Ascending aorta (tissue), 1 donor: ENCODE measurements around the gene FAM83C.

DNA sequence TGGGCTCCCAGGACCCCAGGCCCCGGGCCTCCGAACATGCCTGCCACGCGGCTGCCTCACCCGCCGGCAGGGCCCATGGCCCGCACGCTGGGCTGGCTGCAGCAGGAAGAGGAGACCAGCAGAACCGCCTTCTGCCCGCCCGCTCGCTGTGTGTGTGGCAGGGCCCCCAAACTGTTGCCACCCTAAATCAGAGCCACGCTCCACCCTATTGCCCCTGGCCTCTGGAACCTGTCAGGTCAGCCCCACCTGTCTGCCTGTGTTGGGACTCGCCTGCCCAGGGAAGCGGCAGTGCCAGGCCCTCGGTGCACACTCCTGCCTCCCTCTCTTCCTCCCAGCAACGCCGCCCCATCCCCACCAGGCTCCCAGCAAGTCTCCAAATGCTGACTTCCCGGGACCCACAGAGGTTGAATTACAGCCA lies at the start of gene FAM83C:
Gene FAM83C (minus strand): TSS at position 159 of the 418 bp plus-strand sequence.
- PRO-cap = no peak

GRCh38 chr20:35559251-35559808 lies 17.5 kb downstream of the ERGIC3 start:
- PRO-cap = no peak

- PRO-cap = no peak
Observed at GRCh38 chr20:35599650-35600308, 15.8 kb upstream of the SPAG4 start.

GRCh38 chr20:35625914-35626976 lies 10.6 kb downstream of the SPAG4 start:
- PRO-cap = no peak

DNA sequence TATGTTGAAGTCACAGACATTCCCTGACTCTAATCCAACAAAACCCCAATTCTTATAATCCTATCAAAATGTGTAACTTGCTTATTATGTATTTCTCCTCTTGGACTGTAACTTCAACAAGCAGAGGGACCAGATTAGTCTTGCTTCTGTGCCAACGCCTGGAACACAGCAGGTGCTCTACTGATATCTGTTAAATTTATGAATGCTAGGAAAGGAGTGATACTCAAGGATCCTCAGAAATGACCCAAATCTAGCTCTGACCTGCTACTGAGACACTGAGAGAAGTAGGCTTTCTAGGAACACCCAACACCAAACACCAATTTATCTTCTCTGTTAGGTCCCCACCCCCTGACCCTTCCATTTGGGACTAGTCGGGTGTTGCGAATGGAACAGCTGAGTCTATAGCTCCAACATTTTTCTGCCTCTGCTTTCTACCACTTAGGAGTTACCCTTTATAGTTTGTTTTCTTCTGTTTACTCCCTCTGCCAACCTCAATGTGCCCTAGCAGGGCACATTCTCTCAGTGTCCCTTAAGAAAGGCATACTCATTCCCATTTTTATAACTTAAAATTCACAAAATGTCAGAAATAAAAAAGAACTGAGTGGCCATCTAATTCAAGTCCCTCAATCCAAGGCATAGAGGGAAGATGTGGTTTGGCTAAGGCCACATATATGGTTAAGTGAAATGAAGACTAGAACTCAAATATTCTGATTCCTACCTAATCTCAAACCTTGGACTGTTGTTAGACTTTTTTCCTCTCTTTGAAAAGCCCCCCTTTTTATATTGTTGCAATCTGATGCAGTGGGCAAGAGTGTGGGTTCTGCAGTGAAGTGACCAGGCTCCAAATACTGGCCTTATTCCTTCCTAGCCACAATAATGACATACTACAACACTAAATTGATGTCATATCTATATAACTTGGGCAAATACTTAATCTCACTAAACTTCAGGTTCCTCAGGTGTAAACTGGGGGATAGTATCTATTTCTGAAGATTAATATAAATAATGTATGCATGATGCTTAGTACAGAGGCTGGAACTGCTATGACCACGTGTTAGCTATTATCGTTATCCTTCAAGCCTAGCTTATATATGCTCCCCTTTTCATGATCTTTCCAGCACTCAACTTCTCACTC lies 23.8 kb downstream of the CPNE1 start:
- PRO-cap = no peak

- PRO-cap = no peak
Observed at GRCh38 chr20:35720526-35721151, 21.4 kb downstream of the RBM39 start.

GRCh38 chr20:35729357-35730019 lies 12.6 kb downstream of the RBM39 start:
- PRO-cap = no peak

- PRO-cap = unidirectional peak, plus-strand start at chr20:35742601
Observed at GRCh38 chr20:35742434-35742737, 326 bp upstream of the RBM39 start.

GRCh38 chr20:35951319-35951733 lies 3.0 kb downstream of the SCAND1 start:
- PRO-cap = no peak

DNA sequence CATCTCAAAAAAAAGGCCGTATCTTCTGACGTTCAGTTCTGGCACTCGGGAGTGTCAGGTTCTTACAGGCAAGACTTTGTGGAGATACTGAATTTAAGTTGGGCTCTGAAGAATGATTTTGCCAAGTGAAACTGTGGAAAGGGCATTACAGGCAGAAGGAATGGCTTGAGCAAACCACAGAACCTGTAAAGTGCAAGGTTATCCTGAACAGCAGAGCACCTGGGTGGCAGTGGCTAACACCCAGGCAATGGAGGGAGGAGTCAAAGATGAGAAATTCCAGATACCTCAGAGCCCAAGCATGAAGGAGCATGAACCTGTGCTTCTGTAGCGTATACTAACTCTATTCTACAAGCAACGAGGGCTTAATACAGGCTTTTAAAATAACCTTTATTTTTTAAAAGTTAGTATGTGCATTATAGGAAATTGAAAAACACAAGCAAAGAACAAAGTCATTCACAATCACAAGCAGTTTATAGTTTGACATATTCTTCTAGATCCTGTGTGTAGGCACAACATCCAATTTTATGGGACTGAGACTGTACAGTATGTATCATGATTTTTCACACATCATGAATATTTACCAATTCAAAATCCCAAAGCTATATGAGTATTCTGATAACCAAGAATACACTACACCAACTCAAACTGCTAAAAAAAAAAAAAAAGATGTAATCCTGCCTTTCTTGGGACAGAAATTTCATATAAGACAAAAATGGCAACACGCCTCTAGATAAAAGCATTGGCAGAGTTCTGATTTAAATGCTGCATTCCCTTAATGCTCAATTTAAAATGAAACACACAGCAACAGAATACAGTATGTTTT lies 77.1 kb downstream of the CNBD2 start:
- PRO-cap = no peak

DNA sequence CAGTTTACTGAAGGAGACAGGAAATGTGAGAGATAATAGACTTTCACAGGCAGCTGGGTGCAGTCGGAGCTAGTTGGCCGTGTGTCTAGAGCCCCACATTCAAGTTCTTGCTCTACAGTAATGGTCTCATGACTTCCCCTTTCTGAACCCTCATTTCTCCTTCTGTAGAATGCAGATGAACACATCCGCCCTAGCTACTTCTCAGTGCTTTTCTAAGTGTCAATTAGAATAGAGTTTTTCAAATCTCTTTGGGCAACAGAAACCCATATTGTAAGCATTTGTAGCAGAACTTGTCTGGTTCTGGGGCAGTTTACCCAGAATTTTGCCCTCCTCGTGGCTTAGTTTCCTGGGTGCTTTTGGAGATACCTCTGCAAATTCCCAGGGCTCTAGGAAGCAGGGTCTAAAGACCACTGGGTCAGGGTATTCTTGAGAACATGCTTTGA lies 40.5 kb upstream of the EPB41L1 start:
- PRO-cap = no peak

DNA sequence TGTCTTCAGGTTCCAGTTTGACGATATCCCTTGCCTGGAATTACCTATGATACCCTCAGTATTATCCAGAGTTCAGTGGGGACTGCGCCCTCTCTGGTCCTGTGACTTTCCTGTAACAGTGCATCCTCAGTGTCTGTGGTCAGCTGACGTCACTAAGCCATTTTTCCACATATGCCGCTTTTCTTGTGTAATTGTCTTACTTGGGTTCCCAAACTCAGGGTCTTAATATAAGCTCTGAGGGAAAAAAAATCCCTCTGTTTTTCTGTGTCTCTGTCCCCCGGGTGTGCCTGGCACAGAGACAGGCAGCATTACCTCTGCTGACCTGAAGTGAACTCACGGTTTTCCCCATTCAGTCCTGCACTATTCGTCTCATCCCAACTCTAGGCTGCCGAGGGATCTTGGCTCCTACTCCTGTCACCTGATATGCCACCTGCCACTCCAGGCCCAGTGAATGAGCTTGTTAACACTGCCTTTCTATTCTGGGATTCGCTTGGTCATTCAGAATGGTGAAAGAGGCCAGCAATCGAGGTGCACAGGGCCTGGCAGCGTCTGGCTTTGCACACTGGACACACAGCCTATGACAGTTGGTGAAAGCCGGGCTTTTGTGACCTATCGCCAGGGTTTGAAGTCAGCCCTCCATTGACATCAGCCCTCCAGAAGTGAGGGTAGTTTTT lies 59.4 kb upstream of the MYL9 start:
- PRO-cap = unidirectional peak, plus-strand start at position 501 of the sequence

DNA sequence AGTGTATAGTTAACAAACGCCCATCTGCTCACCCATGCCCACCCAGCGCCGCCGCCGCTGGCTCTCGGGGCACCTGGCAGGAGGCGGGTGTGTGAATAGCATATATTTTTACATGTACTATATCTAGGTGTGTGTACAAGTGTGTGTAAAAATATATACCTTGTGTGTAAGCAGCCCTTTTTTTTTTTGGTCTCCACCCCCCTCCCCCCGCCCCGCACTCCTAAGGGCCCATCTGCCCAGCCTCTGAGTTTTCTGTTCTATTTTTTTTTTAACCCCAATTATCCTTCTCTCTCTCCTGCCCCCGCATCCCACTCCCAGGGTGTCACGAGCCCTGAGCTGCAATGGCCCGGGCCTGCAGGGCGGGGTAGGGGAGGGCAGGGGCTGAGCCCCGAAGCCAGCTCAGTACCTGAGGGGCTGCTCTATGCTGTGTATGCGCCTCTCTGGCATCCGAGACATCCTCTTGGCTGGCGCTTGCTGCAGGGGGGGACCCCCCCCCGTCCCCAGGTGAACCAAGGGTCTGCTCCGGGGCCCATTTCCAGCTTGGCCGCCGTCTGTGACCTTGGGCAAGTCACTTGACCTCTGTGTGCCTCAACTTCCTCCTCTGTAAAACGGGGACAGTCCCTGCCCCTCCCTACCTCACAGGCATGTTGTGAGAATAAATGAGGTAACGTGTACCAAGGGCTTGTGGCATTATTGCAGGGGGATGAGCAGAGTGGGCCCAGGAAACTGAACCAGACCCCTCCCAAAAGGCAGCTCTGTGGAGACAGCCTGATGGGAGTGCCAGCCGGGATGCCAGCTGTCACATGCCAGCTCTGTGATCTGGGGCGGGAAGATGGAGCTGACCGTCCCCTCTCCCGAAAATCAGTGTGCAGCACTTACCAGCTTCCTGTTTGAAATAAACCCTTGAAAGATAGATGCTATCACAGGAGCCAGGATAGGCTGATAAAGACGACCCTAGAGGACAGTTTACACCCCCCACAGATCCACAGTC lies 13.1 kb upstream of the MYL9 start:
- PRO-cap = no peak

DNA sequence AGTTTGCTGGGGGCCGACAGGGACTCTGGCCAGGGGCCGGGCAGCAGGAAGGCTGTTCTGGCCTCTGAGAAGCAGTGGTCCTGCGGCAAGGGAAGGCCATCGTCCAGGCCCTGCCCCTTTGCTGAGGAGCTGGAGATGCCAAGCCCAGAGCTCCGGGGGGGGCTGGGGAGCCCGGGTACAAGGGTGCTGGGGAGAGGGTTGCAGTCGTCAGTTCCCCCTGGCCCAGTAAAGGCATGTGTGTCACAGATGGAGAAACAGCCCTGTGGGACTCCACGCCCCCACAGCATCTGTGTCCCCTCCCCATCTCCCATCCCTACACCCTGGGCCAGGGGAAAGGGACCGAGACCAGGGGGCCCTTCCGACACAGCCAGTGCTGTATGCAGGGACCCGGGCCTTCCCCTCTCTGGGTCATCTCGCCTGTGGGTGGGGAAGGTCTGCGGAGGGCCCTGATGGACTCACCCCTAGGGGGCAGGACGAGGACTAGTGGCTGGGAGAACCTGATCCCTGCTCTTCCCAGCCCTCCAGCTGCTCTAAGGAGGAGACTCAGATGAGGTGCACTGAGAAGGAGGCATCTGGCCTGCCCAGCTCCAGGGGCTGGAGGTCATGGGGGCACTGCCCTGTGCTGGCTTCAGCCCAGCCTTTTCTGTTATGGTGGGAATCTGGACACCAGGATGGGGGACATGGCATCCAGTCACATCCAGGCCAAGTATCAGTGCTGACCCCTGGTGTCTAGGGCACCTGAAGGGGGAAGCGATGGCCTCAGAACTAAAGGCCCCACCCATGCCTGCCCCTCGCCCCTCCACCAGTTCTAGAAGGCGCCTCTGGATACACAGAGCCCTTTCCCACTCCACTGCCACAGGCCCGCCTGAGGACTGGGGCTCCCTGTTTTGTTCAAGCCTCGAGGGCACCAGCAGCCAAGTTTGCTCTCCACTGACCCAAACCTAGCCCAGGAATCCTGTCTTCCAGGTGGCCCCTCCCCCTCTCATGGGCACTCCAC lies 710 bp downstream of the MYL9 start:
- PRO-cap = no peak

DNA sequence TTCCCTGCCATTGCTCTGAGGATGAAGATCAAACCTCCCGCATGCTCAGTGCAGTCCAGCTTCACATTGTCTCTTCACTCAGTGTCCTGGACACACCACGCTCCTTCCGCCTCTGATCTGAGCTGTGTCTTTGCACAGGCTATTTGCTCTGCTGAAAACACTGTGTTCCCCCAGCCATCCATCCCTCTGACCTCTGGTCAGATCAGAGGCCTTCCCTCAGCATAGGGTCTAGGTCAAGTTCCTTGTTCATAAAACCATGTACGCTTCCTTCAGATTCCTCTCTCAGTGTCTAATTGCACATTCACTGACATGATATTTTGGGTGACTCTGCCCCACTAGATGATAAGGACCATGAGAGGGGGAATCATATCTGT lies 40.3 kb upstream of the DSN1 start:
- PRO-cap = no peak

DNA sequence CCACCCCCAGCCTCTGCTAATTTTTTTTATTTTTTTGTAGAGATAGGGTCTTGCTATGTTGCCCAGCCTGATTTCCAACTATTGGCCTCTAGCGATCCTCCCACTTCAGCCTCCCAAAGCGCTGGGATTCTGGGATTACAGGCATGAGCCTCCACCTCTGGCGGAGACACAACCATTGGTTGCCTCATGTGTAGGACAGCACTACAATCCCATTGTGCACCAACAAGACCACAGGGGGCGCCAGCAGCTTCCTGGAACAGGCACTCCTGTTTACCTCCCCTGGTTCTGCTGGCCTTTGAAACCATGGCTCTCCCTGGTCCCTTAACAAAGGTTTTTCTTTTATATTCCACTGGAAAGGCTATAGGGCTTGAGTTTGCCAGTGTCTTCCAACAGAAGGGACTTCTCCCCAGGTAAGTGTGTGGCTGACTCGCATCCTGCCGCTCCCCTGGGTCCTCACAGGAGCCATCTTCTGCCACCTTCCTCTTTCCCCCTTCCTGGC lies 26.7 kb downstream of the SOGA1 start:
- PRO-cap = no peak

DNA sequence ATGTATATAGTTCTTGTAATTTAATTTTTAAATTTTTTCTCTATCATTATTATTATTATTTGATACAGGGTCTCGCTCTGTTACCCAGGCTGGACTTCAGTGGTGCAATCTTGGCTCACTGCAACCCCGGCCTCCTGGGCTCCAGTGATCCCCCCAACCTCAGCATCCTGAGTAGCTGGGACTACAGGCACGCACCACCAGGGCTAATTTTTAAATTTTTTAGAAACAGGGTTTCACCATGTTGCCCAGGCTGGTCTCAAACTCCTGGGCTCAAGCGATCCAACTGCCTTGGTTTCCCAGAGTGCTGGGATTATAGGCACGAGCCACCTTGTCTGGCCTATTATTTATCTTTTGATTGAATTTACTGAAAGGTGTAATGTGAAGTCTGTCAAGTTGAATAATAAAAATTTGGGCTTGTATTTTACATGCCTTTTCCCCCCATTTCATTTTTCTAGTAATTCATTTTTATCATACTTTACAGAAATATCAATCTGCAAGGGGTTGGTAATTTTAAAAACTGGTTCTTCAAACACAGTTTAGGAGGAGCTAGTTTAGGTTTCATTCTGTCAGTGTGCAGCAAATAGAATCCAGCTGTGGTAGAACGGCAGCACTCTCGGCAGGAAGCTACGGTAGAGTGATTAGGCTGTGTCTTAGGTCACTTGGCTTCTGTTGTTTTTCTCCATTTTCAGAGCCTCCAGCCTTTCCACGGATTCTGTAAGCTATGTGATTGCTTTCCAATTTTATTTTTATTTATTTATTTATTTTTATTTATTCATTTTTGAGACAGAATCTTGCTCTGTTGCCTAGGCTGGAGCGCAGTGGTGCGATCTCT lies 32.5 kb downstream of the TLDC2 start:
- PRO-cap = no peak

GRCh38 chr20:36988305-36989313 lies 37.1 kb upstream of the SAMHD1 start:
- PRO-cap = no peak

DNA sequence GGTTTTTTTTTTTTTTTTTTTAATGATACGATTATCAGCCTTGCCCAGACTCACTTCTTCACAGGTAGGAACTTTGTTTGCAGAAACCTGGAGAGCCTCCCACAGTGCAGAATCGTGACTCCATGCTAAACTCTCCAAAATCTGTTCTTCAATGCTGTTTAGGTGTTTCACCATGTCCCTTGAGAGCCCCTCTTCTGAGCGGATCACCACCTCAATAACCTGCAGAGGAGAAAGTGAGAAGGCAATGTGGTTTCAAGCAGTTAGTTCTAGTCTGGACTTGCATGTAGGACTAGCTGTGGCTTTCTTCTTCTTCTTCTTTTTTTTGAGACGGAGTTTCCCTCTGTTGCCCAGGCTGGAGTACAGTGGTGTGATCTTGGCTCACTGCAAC lies 51.8 kb downstream of the RBL1 start:
- PRO-cap = no peak

DNA sequence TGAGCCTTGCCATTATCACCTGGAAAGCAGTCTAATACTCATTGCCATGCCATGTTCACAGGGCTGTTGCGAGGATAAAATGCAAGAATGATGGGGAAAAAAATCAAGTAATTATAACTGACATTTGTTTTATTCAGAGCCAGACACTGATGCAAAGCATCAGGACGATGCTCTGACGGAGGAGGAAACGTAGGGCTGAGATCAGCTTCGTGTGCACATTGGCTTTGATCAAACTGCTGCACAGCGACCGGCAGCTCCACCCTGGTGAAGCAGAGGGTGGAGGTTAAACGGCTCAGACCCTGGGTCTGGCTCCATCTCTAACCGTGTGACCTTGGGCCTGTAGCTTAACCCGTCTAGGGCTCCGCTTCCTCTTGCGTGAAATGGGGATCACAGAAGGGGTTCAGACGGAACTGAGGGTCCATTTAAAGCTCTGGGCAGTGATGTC lies 796 bp downstream of the RBL1 start:
- PRO-cap = no peak